Mammary microvascular endothelial cell (primary cell): ENCODE measurements around a stretch of chr22.

DNA sequence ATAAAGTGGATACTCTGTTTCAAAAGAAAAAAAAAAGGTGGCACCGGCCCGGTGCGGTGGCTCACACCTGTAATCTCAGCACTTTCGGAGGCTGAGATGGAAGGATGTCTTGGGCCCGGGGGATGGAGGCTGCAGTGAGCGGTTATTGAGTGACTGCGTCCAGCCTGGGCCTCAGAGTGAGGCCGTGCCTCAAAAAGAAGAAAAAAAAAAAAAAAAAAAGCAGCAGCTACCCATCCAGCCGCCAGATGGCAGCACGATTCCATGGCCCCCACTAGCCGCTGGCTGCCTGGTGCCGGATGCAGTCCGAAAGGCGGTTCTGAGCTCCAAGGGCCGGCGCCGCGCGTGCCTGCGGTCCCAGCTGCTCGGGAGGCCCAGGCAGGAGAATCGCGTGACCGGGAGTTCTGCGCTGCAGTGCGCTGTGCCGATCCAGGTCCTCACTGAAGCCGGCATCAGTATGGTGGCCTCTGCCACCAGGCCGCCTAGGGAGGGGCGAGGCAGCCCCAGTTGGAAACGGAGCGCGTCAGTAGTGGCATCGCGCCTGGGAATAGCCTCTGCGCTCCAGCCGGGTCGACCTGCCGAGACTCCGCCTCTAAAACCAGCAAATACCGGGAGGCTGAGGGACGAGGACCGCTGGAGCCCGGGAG lies 19.4 kb downstream of the SCARF2 start:
- RAMPAGE, long total RNA: no peak

DNA sequence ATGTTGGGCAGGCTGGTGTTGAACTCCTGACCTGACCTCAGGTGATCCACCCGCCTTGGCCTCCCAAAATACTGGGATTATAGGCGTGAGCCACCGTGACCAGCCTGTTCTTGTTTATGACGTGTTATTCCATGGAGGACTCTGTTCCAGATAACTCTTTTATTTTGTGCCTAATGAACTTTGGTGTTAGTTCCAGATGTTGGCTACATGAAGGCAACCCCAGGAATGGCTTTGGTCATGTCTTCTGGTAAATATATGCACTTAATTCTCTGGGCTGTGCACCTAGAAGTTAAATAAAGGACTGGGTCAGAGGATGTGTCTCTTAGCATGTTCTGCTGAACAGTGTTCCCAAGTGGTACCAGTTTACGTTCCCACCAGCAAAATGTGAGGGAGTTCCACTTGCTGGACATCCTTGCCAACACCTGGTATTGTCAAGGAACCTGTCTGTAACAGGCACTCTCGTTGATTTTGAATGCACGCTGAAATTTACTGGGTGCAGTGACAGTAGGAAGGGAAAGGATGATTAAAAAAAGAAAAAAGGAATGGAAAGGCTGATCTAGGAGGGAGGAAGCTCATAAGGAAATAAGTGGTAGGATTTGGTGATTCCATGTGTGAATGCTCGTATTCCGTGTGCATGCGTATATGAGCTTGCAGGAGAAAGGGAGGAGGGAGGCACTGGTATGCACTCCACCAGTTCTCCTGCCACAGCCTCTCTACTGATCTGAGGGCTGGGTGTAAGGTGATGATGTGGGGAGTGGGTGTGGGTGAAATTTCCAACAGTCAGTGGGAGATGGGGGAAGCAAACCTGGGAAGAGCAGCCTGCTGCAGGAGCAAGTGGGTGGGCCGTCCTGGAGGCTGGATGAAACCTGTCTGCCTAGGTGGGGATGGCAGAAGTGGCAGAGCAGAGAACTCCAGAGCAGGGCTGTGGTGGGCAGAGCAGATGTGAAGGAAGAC lies 14.8 kb downstream of the MED15 start:
- RAMPAGE, long total RNA: no peak

GRCh38 chr22:20568813-20569660 lies 61.6 kb downstream of the MED15 start:
- RAMPAGE, long total RNA: no peak

GRCh38 chr22:20704137-20704339 lies 69.9 kb upstream of the SERPIND1 start:
- RAMPAGE, long total RNA: no peak

- RAMPAGE, long total RNA: no peak
These were observed 5.5 kb downstream of the SERPIND1 start for GRCh38 chr22:20778998-20780193.

DNA sequence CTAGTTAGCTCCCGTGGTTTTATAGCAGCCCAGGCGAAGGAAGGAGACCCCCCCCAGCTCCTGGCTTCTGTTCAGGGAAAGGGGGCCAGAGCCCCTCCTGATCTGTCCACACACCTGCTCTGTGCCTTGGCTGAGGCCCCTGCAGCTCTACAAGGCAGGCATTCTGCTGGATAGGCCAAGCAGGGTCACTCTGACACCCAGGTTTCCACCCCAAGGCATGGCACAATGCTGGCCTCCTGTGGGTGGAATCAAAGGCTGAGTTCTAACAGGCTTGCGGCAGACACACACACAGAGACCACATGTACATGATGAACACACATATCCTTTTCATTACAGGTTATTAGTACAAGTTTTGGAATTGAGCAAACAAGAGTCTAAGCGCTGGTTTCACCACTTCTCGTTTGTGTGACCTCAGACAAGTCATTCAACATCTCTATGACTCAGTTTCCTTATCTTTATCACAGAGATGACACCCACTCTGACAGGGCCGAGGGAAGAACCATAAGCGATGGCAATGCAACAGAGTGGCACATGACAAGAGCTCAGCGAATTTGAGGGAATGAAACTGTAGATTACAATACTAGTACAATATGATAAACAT lies 7.6 kb downstream of the SERPIND1 start:
- RAMPAGE, long total RNA: no peak

DNA sequence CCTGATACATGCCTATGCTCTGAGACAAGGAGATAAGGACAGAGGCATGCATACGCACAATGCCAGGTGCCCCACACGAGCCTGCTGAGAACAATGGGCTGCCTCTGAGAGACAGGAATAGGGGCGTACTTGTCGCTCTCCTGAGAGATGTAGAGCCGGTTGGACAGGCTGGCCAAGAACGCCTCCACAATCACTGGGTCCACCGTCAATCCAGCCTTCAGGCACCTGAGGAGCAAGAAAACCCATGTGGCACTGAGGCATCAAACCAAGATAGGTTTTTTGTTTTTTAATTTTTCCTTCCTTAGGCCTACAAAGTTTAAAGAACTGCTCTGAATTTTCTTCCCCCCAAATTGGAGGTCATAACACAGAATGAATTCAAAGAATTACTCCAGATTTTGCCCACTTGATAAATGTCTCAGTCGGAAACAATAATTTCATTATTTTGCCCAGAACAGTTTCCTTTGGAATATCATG lies 25.7 kb downstream of the SERPIND1 start:
- RAMPAGE, long total RNA: no peak

GRCh38 chr22:20953482-20954613 lies 13.2 kb upstream of the AIFM3 start:
- RAMPAGE, long total RNA: no peak

DNA sequence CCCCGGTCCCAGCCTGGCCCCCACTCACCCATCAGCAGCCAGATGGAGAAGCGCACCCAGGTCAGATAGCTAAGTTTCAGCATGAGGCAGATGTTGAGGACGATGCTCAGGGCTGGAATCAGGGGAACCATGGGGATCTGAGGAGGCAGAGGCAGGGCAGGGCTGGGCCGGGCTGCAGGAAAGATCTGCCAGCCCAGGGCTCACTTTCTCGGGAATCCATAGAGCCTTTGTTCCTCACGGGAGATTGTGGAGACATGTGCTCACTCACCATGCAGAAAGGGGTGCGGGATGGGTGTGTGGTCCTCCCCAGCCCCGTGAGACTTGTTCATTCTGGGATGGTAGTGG lies 3.1 kb downstream of the SLC7A4 start:
- RAMPAGE, long total RNA: no peak

- RAMPAGE, long total RNA: no peak
These were observed 3.9 kb downstream of the YPEL1 start for GRCh38 chr22:21731594-21732139.

GRCh38 chr22:21762244-21762847 lies 26.8 kb upstream of the YPEL1 start:
- RAMPAGE, long total RNA: no peak

DNA sequence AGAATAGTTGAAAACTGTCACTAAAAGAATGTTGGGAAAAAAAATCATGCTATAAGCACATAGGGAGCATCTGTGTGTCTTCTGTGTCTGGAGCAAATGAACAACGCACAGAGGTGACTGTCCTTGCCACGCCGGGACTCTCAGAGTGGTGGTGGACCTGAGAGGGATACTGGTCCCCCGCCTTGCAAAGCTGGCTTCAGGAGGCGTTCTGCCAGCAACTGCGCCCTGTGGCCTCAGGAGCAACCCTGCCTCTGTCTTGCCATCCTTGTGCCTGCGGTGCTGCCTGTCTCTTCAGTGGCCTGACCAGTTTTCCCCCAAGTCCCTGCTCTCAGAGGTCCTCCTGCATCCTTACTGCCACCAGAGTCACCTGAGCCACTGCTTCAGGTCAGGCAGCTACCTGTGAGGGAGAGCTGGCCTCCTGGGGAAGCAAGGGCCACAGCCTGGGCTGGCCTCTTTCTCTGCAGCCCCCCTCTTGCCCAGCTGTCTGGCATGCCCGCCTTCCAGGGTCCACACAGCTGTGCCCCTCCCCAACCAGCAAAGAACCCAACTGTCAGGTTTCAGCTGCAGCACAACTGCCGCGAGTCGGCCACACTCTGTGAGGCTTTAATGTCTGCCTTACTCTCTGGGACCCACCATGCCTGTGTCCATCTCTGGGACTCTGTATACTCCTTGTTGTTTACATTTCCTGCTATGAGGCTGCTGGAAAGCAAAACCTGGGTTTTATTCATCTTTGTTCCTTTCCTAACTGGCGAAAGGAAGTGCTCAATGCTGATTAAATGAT lies 30.5 kb upstream of the YPEL1 start:
- RAMPAGE, long total RNA: no peak

DNA sequence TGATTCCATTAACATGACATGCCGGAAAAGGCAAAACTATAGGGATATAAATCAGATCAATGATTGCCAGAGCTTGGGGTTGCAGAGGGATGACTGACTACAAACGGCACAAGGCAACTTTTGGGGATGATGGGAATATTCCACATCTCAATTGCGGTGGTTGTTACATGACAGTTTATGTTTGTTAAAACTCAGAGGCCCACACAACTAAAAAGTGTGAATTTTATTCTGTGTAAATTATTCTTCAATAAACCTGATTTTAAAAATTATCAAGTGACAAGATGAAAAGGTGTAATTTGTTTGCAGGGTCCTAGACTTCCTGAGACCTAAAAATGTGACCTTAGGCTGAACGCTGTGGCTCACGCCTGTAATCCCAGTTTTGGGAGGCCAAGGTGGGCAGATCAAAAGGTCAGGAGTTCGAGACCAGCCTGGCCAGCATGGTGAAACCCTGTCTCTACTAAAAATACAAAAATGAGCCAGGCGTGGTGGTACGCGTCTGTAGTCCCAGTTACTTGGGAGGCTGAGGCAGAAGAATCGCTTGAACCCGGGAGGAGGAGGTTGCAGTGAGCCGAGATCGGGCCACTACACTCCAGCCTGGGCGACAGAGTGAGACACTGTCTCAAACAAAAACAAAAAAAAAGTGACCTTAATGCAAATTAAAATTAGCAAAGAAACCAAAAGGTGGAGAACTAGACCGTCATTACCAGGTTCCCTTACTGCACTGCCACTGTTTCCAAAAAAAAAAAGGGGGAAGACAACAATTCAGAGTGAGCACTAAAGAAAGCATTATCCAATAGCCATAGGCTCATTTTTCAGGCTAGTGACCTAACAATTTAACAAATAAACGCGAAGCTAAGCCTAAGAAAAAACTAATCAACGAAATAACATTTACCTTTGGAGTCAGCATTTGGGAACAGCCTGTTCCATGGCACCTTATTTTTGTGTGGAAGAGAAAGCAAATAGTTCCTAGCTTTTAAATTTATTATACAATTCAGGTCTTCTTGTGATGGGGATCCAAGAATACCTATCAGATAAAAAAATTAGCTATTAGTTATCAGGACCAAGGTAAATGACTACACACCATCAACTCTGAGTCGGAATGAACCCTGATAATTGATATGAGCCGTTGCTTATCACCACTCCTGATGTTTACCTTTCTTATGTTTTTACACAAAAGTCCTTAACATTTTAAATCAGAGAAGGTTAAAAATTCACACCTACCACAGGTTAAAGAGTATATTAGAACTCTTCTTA lies 52.2 kb upstream of the YPEL1 start:
- RAMPAGE, long total RNA: no peak

DNA sequence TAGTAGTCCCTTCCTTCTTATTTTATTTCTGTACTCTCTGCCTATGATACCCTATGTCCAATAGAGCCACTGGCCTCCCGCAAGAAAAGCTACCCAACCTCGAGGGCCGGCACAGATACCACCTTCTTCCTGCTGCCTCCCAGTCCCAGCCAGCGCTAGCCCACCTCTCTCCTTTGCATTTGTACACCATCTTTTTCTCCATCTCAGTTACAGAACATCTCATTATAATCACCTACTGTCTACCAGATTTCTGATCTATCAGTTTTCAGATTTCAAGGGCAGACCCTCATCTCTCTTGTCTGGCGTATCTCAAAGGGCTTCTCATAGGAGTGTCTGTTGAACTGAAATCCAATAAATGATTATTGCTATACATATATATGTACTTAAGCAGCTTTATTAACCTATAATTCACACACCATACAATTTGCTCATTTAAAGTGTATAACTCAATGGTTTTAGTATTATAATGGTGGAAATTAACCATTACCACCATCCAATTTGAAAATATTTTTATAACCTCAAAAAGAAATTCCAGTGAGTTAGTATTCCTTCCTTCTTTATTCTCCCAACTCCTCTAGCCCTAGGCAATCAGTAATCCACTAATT lies 65.0 kb downstream of the MAPK1 start:
- RAMPAGE, long total RNA: no peak

GRCh38 chr22:21810773-21811208 lies 56.7 kb downstream of the MAPK1 start:
- RAMPAGE, long total RNA: no peak

- RAMPAGE, long total RNA: no peak
These were observed 5.9 kb downstream of the MAPK1 start for GRCh38 chr22:21861412-21861987.

- RAMPAGE, long total RNA: no peak
These were observed 7.0 kb downstream of the TOP3B start for GRCh38 chr22:21975497-21975982.

- RAMPAGE, long total RNA: no peak
These were observed 82.7 kb upstream of the VPREB1 start for GRCh38 chr22:22161791-22162377.

GRCh38 chr22:22164465-22164962 lies 80.1 kb upstream of the VPREB1 start:
- RAMPAGE, long total RNA: no peak

- RAMPAGE, long total RNA: no peak
These were observed 76.8 kb upstream of the VPREB1 start for GRCh38 chr22:22167499-22168474.